Subcutaneous preadipocyte (primary cell): ENCODE results near the genes METTL2A, ACE and DDX42.

DNA sequence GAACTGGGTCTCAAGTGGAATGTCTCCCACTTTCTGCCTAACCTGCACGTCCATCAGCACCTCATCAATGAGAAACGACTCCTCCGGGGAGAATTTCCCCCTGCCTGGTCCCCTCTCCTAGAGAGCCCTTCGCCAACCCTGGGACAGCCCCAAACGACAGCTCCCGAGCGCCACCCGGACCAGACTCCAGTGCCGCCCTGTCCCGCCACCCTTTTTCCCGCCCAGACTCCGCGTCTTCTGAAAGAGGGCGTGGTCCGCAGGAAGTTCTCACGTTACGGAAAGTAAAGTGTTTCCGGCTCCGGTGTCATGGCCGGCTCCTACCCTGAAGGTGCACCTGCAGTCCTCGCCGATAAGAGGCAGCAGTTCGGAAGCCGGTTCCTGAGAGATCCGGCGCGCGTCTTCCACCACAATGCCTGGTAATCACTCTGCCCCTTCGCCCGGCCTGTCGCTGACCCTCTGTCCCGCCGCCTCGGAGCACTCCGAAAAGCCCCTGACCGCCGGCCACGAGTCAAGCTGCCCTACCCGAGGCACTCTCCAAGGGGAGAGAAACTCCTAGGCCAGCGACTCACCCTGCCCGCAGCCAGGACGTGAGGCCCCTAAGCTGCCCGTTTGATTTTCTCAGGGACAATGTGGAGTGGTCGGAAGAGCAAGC lies at the start of gene METTL2A:
Gene METTL2A, plus strand, starts transcription at position 301 of the 652 bp plus-strand sequence.
- CAGE, long polyA plus RNA, result start-site peak on the plus strand centred at position 304 of the sequence, 9 bp wide, 532 and 26 reads in 2 replicates

DNA sequence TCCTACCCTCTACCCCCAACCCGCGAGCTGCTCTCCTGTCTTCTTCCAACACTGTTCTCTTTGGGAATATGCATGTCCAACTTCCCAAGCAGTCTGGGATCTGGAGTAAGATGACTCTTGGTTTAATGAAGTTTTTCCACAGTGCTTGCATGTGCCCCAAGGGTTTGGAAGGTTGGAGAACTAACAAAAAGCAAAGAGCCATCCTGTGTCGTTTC lies 1.4 kb upstream of the TLK2 start:
- CAGE, long polyA plus RNA, result no peak

DNA sequence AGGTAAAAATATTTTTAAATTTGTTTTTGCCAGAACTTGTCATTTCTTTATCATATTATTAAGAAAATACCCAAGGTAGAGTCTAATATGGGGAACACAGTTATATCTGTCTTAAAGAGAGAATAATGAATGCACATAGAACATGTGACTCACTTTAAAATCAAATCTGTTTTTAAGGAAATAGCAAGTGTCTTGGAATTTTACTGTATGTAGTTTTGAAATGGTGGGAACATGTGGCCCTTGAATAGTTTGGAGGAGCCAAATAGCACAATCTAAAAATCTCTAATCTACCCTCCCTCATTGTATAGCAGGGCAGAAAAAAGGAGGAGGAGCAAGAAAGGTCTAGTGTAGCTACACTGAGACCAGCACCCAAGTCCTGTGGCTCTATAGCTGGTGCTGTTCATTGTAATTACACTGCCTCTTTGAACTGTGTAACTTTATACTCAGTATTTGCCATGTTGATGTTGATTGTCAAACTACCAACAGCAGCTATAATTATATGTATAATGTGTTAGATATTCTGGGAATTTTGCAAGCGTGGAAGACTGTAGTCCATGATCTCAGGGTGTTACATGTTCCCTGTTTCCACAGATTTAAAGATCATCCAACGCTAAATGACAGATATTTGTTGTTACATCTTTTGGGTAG lies 47.8 kb upstream of the MRC2 start:
- CAGE, long polyA plus RNA, result no peak

DNA sequence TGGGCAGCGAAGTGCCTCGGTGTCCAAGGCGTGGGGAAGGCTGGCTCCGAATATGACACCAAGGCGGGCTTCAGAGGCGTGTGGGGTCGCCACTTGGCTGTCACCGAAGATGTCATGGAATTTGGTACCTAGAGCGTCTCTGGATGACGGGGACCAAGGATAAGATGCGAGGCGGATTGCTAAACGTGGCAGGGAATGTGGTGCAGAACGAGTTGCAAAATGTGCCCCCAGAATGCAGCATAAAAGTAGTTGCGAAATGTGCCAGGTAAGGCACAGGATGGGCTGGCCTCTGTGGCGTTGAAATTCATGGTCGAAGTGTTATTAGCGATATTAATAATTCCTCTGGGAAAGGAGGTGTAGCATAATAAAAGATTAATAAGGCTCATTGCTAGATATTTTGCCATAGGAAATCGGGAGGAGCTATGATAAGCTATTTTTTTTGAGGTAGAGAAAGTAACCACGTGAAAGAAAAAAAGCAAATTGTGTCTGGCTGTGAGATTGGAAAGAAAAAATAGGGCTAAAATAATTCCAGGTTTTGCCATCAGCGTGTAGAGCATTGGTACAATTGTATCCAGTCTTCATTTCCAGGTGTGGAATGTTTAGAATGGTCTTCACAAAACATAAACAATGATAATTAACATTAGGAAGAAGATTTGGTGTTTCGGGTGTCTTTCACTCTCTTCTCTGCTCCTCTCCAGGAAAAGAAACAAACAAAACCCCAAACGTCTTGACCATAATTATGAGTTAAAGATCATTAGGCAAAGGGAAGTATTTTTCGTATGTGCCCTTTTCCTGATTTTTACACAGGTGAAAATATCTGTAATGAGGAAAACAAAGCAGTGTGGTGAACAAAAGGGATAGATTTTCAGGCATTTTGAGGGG lies 1.1 kb downstream of the TANC2 start:
- CAGE, long polyA plus RNA, result no peak

DNA sequence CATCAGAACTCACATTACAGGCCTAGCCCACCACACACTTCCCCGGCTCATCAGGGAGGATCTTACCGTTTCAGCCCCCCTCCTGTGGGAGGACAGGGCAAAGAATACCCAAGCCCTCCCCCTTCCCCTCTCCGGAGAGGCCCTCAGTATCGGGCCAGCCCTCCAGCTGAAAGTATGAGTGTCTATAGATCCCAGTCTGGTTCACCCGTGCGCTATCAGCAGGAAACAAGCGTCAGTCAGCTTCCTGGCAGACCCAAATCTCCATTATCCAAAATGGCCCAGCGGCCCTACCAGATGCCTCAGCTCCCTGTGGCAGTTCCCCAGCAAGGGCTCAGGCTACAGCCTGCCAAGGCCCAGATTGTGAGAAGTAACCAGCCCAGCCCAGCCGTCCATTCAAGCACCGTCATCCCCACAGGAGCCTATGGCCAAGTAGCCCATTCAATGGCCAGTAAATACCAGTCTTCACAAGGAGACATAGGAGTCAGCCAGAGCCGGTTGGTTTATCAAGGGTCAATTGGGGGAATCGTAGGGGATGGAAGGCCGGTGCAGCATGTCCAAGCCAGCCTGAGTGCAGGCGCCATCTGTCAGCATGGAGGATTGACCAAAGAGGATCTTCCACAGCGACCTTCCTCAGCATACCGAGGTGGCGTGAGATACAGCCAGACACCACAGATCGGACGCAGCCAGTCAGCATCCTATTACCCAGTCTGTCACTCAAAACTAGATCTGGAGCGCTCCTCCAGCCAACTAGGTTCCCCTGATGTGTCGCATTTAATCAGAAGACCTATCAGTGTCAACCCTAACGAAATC lies 25.4 kb downstream of the CYB561 start:
- CAGE, long polyA plus RNA, result no peak

GRCh38 chr17:63460816-63461198 lies 14.7 kb upstream of the CYB561 start:
- CAGE, long polyA plus RNA, result no peak

GRCh38 chr17:63476753-63477911 lies at the start of gene ACE:
ACE (plus strand) TSS chr17:63477061.
- CAGE, long polyA plus RNA, result no peak

DNA sequence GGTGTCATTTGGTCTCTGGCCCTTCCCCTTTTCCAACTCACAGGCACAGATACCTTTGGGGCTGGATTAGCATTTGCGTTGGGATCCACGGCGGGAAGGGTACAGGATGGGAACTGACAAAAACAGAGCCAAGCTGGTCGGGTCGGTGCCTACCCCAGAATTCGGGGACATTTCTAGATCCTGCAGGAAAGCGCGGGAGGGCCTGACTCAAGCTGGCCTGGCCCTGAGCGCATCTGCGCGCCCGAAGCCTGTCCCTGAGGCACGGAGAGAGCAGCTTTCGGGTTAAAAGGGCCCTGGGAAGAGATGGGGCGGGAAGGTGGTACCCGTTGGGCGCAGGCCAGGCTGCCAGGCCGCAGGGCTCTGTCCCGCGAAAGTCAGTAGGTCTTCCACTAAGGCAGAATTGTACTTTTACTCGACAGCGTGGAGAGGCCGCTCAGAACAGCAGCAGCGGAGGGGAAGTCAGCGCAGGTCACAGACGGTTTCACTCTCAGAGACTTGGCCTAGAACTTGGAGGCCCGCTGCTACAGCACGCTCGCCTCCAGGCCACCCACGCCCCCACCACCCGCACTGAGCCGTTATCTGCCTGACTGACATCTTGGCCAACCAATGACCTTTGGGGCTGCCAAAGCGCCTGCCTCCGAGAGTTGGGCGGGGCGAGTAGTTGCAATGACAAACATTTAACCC lies 502 bp upstream of the DCAF7 start:
- CAGE, long polyA plus RNA, result no peak

DNA sequence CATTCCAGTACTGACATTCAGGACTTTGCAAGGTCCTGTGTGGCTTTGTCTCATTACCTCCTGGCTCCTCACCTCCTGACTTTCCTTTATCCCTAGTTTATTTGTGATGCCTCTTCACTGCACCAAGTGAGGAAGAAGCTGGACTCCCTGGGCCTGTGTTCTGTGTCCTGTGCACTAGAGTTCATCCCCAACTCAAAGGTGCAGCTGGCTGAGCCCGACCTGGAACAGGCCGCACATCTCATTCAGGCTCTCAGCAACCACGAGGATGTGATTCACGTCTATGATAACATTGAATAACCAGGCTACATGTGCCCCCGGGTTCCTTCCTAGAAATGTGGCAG lies 7.0 kb downstream of the TACO1 start:
- CAGE, long polyA plus RNA, result no peak

- CAGE, long polyA plus RNA, result no peak
Measured at GRCh38 chr17:63621438-63621791, 802 bp upstream of the MAP3K3 start.

DNA sequence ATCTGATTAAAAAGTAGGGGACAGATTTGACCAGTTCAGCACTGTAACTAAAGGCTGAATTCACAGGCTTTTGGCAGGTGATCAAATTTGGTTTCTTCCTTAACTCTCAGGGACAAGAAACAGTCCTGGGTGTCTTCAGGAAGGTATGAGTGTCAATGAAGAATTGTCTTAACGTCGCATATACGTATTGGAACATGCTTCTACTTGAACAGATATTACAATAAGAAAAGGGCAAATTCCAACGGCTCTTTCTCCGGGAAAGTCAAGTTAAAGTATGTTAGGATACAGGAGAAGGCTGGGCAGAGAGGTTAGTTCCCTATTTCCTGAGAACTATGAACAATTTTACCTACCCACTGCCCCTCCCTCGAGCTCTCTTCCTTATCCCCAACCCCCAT lies 784 bp downstream of the STRADA start:
- CAGE, long polyA plus RNA, result no peak

- CAGE, long polyA plus RNA, result no peak
Measured at GRCh38 chr17:63773966-63774748, at the start of gene DDX42. DDX42 (plus strand) TSS chr17:63774170.

GRCh38 chr17:63828273-63828878 lies 913 bp upstream of the FTSJ3 start:
- CAGE, long polyA plus RNA, result no peak

- CAGE, long polyA plus RNA, result no peak
Measured at GRCh38 chr17:63829794-63830516, 2.5 kb upstream of the FTSJ3 start.

- CAGE, long polyA plus RNA, result no peak
Measured at GRCh38 chr17:63840376-63841018, 2.0 kb downstream of the SMARCD2 start.

GRCh38 chr17:63934718-63935055 lies 2.6 kb upstream of the CD79B start:
- CAGE, long polyA plus RNA, result no peak

GRCh38 chr17:64007972-64008443 lies 9.9 kb downstream of the PRR29 start:
- CAGE, long polyA plus RNA, result no peak

GRCh38 chr17:64019375-64020033 lies 929 bp downstream of the ICAM2 start:
- CAGE, long polyA plus RNA, result no peak

GRCh38 chr17:64062921-64063598 lies 42.6 kb upstream of the ICAM2 start:
- CAGE, long polyA plus RNA, result no peak

- CAGE, long polyA plus RNA, result no peak
Measured at GRCh38 chr17:64145640-64145906, 15.6 kb upstream of the ERN1 start.